OCI-LY7 (cell line): Measurements from ENCODE around the genes NTS and C12orf29.

DNA sequence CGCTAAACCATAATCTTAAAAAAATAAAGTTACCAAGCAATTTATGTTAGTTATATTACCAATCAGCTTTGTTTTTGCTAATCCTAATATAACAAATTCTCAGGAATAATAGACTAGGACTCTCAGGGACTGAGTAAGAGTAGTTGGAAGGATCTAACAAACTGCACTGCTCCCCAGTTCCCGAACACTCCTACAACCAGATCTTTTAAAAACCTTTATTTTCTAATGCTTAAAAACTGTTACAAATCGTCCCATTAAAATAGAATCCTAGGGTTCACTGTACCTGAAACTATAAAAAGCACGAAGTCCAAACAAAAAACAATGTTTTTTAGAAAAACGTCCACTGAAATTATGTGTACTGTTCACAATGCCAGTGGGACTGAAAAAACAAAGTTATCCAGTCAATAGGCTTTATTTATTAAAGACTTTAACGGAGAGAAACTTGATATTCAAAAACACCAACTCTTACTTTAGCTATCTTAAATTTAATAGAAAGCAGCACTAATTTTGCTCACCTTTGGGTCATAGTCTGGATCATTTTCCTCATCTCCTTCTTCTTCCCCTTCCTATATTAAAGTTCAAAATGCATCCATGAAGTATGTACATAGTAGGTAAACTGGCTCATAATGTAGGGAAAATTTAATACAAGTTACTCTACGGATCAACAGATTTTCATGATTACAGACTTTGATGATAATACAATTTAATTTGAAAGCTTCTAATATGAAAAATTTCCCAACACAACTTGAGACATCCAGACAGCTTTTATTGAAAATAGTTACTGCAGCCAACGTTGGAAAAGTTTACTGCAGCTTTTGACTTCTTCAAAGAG lies 35.6 kb downstream of the NAP1L1 start:
- PRO-cap: no peak
- RAMPAGE, long total RNA: no peak

DNA sequence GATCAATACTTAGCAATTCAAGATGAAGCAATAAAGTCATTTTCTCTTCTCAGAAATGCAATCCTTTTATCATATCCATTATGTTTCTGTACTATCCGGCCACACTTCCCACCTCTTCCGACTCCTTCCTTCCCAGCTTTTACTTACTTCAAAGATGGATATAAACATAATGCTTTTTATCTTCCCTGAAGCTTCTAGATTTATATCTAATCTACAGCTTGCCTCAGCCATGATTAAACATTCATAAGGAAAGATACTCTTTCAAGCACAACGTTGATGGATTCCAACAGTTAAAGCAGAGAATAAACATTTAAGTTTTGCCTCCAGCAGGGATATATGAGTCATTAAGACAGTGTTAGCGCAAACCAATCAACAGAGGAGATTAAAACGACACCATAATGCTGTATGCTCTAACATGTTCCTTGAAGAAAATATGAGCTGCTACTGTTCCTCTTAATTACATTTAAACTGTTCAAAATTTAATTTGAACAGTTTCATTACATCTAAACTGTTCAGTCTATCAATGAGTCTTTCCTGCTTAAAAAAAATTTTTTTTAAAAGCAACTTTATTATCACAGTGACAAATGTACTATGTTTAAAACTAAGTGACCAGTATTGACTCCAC lies 74.9 kb upstream of the BBS10 start:
- PRO-cap: no peak
- RAMPAGE, long total RNA: no peak

GRCh38 chr12:76542765-76543190 lies 16.8 kb downstream of the OSBPL8 start:
- PRO-cap: no peak
- RAMPAGE, long total RNA: no peak

- PRO-cap: no peak
- RAMPAGE, long total RNA: no peak
Observed at GRCh38 chr12:76877798-76878688, 776 bp downstream of the CSRP2 start.

DNA sequence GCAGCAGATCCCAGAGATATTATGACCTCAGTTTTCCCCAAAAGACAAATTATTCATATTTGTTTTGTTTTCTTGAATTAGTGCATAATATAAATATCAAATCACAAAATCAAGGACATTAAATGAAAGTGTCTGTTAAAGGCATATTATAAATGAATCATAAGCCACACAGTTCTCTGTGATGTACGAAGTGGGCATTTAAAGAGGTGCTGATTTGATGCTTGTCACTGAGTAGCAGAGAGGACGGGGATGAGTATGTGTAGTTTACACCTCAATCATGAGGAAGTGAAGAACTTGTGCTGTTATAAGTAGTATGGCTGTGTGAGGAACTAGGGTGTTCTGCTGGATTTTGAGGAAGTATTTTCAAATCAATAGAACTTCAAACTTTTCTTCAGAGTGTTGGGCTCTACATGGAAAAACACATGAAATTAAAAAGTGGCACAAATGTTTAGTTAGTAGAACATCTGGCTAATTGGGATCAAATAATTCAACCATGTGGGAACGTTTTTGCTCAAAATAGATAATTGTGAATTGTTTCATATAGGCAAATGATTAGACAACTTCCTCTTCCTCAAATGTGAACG lies 168.3 kb downstream of the NAV3 start:
- PRO-cap: bidirectional peak, plus-strand start at position 305 of the sequence, minus-strand start at position 236 of the sequence; unidirectional peak, plus-strand start at position 574 of the sequence
- RAMPAGE, long total RNA: no peak

- PRO-cap: no peak
- RAMPAGE, long total RNA: no peak
Observed at GRCh38 chr12:79423961-79424614, 266.7 kb downstream of the PAWR start.

DNA sequence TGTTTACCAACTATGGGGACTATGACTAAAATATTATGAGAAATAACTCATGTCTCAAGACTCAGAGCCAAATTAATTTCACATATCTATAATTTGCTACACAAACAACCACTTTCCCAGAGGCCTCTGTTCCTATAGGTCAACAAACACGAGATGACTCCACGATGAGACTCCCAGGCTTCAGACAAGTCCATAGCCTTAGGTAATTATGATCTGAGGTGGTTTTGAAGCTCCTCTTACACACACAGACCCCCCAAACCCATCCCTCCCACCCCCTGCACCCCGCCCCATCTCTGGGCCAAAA lies 143.8 kb downstream of the PAWR start:
- PRO-cap: no peak
- RAMPAGE, long total RNA: no peak

DNA sequence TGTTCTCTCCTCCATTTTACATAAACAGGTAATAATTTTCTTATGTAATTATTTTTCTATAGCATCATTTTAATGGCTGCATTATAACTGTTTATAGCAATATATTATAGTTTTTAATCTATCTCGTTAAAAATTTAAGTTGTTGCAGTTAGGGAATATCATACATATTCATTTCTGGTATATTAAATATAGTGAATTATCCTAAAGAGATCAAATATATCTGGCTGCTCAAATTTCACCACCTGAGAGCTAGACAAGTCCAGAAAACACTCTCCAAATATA lies 85.7 kb downstream of the PAWR start:
- PRO-cap: no peak
- RAMPAGE, long total RNA: no peak

- PRO-cap: no peak
- RAMPAGE, long total RNA: no peak
Observed at GRCh38 chr12:79798353-79798747, 107.6 kb upstream of the PAWR start.

GRCh38 chr12:80249374-80250077 lies 150.2 kb downstream of the OTOGL start:
- PRO-cap: no peak
- RAMPAGE, long total RNA: no peak

GRCh38 chr12:82314347-82314848 lies 43.8 kb downstream of the CCDC59 start:
- PRO-cap: no peak
- RAMPAGE, long total RNA: no peak

DNA sequence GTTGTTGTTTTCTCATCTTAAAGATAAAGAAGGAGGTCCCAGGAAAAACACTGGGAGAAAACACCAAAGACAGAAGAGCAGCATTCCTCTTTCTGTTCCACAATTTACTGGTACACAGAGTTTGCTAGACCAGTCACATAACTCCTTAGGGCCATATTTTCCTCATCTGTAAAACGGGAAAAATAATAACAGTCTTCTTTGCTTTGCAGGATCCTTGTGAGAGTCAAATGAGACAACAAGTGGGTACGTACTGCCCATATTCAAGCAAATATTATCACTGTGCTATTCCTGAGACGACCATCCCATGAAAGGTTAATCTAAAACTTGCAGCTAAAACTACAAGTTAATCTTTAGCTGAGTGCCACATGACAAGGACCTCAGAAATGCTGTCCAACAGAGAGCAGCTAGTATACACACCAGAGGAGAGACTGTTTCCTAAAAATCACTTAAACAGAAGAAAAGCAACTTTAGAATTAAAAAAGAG lies 162.8 kb upstream of the TMTC2 start:
- PRO-cap: no peak
- RAMPAGE, long total RNA: no peak

DNA sequence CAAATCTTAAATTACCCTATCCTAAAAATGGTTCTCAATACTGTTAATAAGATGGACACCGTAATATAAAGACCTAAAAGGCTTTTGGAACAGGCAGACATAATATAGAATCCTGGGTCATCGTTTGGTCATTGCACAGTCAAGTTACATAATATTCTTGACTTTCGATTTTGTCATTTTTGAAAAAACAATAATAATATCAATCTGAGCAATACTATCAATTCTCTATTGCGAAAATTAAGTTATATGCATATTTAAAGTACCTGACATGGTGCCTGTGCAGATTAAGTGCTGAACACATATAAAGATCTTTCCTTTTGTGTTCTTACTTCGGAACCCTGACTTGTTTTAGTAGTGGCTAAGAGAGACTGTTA lies 8.6 kb upstream of the TMTC2 start:
- PRO-cap: no peak
- RAMPAGE, long total RNA: no peak

DNA sequence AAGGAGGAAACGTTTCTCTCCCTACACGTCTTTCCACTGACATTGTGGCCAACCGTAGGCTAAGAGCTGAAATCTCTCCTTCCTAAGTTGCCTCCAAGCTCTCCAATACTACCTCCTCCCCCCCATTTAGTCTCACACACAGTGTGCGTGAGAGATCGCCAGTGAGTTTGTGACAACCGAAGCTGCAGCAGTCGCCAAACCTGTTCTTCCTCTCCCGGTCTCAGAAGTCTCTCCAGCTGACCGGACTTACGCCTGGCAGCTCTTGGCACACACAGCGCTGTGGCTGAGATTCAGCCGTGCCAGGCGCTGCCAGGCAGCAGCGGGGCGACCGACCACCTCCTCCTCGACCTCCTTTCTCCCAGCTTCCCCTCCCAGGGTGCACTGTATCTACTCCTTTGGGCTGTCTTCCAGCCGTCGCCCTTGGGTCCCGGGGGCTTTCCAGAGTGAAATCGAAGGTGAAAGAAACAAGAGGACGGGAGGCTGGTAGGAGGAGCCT lies 385 bp upstream of the TMTC2 start:
- PRO-cap: bidirectional peak, plus-strand start outside the sequence, minus-strand start at position 445 of the sequence
- RAMPAGE, long total RNA: no peak

- PRO-cap: no peak
- RAMPAGE, long total RNA: no peak
Observed at GRCh38 chr12:85873896-85874529, at the start of gene NTS. Gene NTS, plus strand, starts transcription at chr12:85874295.

GRCh38 chr12:86601095-86601552 lies 344.9 kb upstream of the MGAT4C start:
- PRO-cap: no peak
- RAMPAGE, long total RNA: no peak

- PRO-cap: no peak
- RAMPAGE, long total RNA: no peak
Observed at GRCh38 chr12:86838504-86839055, 582.4 kb upstream of the MGAT4C start.

DNA sequence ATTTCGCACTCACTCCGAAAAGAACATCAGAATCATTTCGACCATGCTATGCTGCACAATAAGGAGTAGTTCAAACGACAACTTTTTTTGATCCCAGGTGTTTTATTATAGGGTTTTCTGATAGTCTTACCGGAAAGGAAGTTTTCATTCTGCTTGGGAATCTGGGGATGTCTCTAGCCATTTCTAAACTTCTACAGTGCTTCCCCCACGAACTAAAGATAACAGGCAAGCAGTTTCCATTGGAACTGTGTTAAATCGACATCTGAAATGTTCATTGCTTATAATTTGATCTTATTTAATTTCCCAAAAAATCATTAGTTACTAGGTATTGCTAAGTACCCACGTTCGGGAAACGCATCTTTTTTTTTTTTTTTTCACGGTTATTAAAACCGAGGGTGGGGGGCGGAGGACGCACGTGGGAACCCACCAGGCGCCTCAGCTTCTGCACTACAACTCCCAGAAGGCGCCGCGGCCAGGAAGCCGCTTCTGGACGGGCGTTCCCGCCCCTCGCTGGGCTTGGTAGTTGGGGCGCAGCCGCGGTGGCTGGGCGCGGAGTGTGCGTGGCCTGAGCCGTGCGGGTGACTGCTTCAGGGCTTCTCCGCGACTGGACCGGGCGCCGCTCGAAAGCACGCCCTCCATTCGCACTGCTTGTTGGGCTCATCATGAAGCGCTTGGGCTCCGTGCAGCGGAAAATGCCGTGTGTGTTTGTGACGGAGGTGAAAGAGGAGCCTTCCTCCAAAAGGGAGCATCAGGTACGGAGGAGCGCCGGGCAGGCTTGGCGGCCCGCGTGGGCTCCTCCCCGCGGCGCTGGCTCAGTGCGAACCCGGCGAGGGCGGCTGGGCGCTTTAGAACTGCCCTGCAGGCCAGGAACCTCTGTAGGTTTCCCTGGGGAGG lies at the start of gene C12orf29:
TSS of gene C12orf29 (plus strand) at position 550 of the 894 bp plus-strand sequence.
- PRO-cap: bidirectional peak, plus-strand start at position 550 of the sequence, minus-strand start at position 456 of the sequence
- RAMPAGE, long total RNA: start-site peak on the plus strand centred at position 533 of the sequence, 40 bp wide, 453 and 66 reads in 2 replicates

DNA sequence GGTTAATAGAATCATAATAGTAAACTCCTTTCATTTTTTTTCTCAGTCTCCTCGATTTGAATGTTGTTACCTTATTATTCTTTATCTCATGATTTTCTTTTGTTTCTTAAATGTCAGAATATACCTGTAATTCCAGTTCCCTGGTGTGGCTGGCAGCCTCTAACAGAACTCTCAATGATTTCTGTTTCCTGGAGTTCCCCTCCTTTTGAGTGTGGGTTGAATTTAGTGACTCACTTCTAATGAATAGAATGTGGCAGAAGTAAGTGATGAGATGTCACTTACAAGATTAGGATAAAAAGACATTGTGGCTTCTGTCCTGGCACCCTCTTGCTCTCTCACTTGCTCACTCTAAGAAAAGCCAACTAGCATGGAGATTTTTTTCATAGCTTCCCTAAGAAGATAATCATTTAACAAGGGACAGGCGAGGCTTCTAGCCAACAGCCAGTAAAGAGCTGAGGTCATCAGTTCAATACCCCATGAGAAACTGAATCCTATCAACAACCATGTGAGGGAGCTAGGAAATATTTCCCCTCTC lies 156.6 kb downstream of the TMTC3 start:
- PRO-cap: no peak
- RAMPAGE, long total RNA: no peak

- PRO-cap: no peak
- RAMPAGE, long total RNA: no peak
Observed at GRCh38 chr12:88299718-88300269, 157.7 kb downstream of the TMTC3 start.